RPMI7951 (cell line): ENCODE data around the genes SMIM29, RPS10 and PACSIN1.

- RAMPAGE, long total RNA: no peak
These were observed 9.1 kb downstream of the BAK1 start for GRCh38 chr6:33570578-33571689.

- RAMPAGE, long total RNA: no peak
These were observed 10.8 kb upstream of the BAK1 start for GRCh38 chr6:33590665-33591396.

DNA sequence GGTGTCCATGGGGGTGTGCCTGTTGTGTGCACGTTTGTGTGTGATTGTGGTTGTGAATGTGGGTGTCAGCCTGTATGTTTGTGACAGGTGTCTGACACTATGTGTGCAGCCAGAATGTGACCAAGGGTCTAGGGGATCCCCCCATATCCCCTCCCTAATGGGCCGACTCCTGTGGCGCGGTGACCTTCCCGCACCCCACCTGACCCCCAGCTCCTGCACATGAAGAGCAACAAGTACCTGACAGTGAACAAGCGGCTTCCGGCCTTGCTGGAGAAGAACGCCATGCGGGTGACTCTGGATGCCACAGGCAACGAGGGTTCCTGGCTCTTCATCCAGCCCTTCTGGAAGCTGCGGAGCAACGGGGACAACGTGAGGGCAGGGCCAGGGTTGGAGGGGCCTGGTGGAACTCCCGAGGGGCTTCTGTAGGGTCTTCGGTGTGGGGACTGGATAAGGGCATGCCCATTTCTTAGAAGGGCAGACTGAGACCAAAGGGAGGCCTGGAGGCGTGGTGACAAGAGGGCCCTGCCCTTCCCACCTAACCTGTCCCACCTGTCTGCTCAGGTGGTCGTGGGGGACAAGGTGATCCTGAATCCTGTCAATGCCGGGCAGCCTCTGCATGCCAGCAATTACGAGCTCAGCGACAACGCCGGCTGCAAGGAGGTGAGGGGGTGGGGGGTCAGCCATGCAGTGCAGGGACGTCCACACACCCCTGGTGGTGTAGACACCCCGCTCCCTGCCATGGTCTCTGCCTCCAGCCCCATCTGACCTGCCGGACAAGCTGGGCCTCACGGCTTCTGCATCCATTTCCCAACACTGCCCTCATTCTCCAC is 37.6 kb downstream of the ITPR3 start:
- RAMPAGE, long total RNA: no peak

DNA sequence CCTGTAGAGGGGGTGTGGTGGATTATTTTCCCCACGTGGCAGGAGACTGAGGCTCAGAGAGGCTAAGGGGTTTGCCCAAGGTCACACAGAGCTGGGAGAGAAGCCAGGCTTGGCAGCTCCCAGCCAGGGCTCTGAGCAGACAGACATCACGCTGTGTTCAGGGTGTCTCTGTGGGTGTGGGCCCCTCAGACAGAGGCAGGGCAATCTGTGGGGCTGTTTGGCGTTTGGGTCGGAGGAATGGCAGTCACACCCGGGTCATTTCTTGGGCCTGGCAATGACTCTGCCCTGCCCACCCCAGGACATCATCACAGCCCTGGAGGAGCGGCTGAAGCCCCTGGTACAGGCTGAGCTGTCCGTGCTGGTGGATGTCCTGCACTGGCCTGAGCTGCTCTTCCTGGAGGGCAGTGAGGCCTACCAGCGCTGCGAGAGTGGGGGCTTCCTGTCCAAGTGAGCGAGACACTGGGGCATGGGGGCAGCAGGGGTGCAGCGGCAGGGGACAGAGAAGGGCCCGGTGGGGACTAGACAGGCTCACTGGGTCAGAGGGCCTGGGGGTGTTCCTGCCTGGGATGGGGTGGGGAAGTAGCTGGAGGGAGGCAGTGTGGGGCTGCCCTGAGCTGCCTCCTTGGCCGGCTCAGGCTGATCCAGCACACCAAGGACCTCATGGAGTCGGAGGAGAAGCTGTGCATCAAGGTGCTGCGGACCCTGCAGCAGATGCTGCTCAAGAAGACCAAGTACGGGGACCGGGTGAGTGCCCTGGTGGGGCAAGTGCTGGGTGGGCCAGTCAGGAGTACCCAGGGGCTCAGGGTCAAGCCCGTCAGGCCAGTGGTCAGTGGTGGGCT is 27.6 kb downstream of the UQCC2 start:
- RAMPAGE, long total RNA: no peak

- RAMPAGE, long total RNA: no peak
These were observed 12.5 kb downstream of the IP6K3 start for GRCh38 chr6:33734210-33734520.

- RAMPAGE, long total RNA: no peak
These were observed 7.7 kb downstream of the LEMD2 start for GRCh38 chr6:33781028-33781835.

DNA sequence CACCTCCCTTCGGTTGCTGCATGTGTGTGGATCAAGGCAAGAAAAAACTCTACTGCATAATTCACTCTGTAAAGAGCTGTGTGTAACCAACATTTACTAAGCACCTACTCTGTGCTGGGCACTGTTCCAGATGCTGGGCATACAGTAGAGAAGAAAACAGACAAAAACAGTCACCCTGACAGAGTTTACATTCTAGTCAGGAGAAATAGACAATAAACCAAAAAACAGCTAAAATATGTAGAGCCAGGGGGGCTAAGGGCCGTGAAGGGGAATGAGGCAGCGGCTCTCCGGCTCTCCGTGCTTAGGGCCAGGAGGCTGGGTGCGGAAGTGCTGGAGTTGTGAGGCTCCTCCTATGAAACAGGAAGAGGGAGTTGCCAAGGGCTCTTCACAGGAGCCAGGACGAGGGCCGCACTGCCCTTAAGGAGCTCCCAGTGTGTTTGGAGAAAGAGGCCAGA is 20.5 kb upstream of the MLN start:
- RAMPAGE, long total RNA: no peak

- RAMPAGE, long total RNA: no peak
These were observed 123.7 kb upstream of the MLN start for GRCh38 chr6:33927454-33927939.

DNA sequence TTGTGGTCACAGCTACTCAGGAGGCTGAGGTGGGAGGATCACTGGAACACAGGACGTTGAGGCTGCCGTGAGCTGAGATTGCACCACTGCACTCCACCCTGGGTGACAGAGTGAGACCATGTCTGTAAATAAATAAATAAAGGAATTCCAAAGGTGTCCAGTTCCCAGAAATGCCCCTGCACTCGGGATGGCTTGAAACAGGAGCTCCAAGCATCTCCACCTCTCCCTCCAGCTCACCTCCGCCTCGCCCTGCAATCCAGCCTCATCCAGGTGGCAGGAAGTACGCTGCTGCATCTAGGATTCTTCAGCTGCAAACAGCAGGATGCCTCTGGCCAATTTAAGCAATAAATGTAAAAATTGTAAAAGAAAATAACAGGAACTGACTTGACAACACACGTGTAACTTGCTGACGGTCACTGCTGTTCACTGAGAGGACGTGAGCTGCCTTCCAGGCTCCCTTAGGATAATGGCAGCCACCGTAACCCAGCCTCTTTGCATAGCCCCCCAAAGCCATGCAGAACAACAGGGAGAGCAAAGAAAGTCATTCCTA is 11.4 kb upstream of the GRM4 start:
- RAMPAGE, long total RNA: no peak

GRCh38 chr6:34235051-34235239 is 1.7 kb upstream of the HMGA1 start:
- RAMPAGE, long total RNA: no peak

- RAMPAGE, long total RNA: no peak
These were observed 635 bp upstream of the HMGA1 start for GRCh38 chr6:34236025-34236450.

DNA sequence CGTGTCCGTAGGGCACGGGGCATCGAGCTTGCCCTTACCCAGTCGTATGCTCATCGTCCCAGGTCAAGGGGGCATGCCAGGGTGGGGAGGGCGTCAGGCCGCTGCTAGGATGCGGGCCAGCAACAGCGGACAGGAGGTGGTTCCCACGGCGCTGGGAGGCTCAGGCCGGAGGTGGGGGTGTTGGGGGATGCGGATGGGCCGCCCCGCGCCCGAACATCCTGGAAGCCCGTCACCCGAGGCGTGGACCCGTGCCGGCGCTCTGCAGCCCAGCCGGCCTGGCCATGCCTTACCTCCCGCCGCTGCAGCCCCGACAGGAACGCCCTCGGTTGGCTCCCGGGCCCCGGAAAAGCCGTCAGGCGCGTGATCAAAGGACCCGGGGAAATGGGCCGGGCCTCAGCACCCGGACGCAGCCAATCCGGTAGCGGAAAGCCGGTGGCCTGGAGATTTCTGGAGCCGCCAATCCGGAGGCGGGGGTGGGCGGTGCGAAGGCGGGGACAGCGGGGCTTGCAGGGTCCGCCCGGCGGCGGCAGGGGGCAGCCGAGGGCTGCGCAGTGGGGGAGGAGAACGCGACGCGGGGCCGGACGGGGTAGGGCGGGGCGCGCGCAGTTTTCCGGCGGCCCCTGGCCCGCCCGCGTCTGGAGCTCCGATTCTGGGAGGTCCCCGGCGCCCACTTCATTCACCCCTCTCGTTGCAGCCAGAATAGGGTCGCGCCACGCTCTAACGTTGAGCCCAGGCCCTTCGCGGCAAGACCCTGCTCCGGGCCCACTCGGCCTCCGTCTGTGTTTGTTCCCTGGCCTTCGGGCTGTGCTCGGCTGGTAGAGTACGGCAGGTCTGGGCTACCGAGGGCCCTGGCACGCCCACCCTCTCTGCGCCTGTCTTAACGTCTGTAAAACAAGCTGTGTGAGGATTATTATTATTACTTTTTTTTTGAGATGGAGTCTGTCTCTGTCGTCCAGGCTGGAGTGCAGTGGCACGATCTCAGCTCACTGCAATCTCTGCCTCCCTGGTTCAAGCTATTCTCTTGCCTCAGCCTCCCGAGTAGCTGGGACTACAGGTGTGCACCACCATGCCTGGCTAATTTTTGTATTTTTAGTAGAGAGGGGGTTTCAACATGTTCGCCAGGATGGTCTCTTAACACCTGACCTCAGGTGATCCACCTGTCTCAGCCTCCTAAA is at the start of gene SMIM29:
TSS of gene SMIM29 (minus strand) at position 318 of the 1,175 bp plus-strand sequence.
- RAMPAGE, long total RNA: start-site peak on the minus strand centred at position 348 of the sequence, 81 bp wide, 704 and 919 reads in 2 replicates

- RAMPAGE, long total RNA: no peak
These were observed 35.7 kb upstream of the SMIM29 start for GRCh38 chr6:34284222-34285245.

- RAMPAGE, long total RNA: no peak
These were observed 50.0 kb upstream of the SMIM29 start for GRCh38 chr6:34298842-34299146.

DNA sequence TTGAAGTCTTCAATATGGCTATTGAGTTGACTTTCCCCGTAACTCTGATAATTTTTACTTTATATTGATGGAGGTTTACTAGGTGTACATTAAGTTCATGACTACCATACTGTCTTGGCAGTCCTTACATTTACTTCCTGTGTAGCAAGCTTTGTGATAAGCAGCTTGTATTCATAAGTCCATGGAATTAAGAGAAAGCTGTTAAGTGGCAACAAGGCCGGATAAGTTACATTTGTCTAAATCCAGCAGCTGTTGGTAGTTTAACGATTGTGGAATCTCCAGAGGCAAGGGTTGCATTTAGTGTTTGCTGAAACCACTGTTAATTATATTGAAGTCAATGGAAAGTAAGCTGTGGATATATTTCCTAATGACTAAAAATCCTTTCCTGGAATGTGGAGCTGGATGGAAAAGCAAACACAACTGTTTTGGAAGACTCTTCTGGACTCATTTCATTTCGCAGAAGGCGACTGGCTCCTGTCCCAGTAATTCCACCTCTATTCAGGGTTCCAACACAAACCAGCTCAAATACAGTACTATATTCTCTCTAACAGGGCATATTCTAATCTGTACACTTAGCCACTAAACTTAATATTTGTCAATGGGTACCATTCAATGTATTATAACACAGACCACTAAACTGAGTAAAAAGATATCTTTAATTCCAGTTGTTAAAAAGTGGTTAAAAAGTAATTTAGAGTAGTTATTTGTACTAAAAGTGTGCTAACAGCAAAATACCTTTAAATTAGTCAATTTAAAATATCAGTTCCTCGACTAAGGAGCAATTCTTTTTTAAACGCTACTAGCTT is 57.5 kb upstream of the SMIM29 start:
- RAMPAGE, long total RNA: no peak

GRCh38 chr6:34315446-34316451 is 66.9 kb upstream of the SMIM29 start:
- RAMPAGE, long total RNA: no peak

GRCh38 chr6:34332316-34332884 is 60.1 kb downstream of the NUDT3 start:
- RAMPAGE, long total RNA: no peak

- RAMPAGE, long total RNA: start-site peak on the minus strand at chr6:34426034-34426090, 1,578 and 487 reads in 2 replicates
These were observed at the start of gene RPS10 for GRCh38 chr6:34425943-34426321. TSS of gene RPS10 (minus strand) at chr6:34426069.

DNA sequence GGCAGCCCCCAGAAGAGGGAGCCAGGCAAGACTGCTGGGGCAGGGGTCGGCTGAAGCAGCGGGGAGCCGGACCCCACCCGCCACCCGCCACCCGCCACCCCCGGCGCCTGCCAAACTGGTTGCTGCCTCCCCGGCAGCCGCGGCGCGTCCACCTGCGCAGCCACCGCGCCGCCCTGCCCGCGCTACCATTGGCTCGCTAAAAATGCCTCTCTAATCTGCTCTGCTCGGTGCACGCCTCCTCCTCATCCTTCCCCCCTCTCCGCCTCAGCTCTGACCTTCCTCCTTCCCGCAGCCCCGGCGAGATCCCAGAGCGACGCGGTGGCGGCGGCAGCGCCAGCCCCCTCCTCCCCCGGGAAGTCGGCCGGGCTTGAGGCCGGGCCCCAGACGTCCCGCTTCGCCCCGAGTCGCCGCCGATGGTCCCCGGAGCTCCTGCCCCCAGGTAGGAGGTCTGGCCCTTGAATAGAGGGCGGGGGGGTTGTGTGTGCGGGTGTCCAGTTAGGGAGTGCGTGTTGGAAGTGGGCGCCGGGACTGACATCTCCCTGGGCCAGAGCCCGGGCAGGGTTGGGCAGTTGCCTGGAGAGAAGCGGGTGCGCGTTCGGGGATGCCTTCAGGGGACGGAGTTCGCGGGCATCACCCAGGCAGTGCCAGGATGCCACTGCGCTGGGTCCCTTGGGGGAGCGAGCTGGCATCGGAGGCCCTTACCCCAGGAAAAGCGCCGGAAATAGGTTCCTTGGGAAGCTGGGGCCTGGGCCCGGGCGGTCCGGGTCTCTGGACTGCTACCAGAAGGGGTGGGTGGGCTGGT is at the start of gene PACSIN1:
TSS of gene PACSIN1 (plus strand) at position 245 of the 802 bp plus-strand sequence.
- RAMPAGE, long total RNA: no peak

DNA sequence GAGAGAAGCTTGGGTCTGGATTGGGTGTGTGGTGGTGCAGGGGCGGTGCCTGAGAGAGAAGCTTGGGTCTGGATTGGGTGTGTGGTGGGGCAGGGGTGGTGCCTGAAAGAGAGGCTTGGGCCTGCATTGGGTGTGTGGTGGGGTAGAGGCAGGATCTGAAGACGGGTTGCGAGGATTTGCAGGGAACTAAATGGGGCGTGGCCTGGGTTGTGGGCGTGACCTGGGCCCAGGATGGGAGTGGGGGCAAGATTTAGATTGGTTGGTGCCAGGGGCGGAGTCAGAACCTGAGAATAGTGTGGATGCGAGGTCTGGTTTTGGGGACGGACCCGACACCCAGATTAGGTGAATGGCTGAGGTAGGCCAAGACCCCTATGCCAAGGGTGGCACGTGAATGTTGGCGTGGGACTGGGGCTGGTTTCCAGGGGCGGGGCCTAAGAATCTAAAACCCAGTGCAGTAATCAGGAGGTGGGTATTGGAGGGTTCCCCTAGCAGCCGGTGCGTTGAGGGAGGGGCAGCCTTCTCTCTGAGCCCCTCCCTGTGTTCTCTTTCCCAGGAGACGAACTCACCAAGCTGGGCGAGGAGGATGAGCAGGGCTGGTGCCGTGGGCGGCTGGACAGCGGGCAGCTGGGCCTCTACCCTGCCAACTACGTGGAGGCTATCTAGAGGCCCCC is 24.1 kb downstream of the SPDEF start:
- RAMPAGE, long total RNA: no peak